NALM6 (cell line): ENCODE measurements around the gene YAP1.

GRCh38 chr11:96906835-96907108 lies 517.0 kb downstream of the JRKL start:
- PRO-cap, result no peak

DNA sequence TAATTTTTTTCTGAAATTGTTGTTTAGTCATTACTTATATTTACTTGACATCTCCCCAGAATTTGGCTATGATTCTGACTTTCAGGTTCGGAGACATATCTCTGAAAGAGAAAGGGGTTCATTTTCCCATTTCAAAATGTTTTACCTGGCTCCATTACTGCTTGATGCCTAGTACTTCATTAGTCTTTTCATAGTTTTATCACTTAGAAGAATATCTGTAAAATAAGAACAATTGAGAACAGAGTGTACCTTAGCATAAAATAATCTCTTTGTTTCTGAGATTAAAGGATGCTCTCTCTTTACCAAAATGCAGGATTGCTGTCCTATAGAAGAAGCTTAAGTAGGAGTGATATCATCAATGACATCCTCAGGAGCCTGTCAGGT lies 943.8 kb downstream of the JRKL start:
- PRO-cap, result no peak

DNA sequence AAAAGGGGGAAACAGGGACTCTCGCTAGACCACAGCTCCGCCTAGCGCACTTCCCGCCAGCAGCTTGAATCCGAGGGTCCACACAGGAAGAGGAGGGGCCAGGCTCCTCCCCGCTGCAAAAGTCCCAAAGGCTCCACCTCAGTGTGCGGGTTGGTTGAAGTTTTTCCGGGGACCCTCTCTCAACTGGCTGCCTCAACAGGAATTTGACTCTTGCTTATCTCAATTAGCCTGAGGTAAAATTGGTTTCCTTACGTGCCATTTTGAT lies 950.8 kb upstream of the CNTN5 start:
- PRO-cap, result no peak

- PRO-cap, result no peak
Measured at GRCh38 chr11:99240535-99241108, 219.9 kb downstream of the CNTN5 start.

- PRO-cap, result no peak
Measured at GRCh38 chr11:100630960-100631311, 56.2 kb upstream of the ARHGAP42 start.

DNA sequence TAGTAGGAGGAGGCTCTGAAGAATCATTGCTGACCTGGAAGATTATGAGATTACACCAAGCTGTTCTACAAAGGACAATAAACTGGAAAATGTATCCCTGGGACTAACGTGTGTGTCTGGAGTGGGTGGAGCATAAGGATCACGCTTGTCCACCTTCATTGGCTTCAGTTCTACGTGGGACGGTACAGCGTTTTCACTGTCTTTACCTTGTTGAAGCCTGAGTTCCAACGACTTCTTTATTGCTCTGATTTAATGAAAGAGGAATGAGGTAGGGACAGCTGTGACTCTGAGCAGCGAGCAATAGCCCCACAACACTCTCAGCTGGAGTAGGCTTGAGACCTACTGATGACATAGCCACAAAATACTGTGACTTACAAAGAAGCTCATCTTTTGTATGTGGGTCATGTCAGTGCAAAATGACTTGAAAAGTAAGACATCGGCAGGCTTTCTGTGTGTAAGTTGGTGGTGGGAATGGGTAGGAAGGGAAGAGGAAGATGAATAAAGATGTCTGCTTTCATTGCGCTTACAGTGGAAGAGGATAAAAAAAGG lies 87.1 kb downstream of the ARHGAP42 start:
- PRO-cap, result no peak

GRCh38 chr11:100817953-100819169 lies 131.3 kb downstream of the ARHGAP42 start:
- PRO-cap, result no peak

DNA sequence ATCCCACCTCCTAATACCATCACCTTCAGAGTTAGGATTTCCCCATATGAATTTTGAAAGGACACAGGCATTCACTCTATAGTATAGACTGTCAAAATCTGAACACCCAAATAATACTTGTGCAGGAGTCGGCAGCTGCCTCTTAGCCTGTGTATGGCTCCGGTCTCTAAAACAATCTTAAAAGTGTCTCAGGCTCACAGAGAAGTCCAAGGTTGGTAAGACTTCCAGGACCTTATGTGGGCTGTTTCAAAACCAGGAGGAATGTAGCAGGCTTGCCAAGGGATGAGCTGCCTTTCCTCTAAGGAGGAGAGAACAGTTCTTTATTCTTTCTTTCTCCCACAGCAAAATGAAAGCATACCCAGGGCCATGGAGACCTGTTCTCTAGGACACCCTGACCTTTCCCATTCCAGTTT lies 176.5 kb downstream of the TRPC6 start:
- PRO-cap, result no peak

DNA sequence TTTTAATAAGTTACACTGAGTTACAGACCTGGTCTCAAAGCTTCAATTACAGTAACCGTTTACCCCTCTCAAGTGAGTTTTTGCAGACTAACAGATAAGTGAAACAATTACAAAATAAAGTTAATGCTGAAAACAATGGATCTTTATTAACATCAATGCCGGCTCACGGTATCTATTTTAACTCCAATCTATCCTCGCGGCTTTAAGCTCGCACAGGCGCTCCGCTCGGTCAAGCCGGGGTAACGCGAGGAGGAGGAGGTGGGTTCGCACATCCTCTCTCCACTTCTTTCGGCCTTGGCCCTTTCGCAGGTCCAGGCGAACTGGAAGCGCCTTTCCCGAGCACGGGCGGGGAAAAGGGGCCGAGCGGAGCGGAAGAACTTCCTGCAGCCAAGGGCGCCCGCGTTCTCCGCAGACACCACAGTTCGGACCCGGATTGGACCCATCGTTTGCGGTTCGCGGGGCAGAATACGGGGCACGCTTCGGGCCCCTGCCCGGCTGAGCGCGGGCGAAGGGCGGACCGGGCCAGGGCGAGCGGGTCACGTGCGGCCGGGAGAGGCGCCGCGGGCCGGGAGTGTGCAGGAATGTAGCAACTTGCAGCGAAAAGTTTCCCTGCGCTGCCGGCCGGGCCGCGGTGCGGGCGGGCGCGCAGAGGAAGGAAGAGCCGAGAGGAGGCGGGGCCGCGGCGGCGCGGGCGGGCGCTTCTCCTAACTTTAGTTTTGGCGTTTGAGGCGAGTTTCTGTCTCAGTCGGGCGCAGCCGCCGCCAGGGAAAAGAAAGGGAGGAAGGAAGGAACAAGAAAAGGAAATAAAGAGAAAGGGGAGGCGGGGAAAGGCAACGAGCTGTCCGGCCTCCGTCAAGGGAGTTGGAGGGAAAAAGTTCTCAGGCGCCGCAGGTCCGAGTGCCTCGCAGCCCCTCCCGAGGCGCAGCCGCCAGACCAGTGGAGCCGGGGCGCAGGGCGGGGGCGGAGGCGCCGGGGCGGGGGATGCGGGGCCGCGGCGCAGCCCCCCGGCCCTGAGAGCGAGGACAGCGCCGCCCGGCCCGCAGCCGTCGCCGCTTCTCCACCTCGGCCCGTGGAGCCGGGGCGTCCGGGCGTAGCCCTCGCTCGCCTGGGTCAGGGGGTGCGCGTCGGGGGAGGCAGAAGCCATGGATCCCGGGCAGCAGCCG lies at the start of gene YAP1:
TSS of gene YAP1 (plus strand) at position 741 of the 1,163 bp plus-strand sequence.
- PRO-cap, result no peak

DNA sequence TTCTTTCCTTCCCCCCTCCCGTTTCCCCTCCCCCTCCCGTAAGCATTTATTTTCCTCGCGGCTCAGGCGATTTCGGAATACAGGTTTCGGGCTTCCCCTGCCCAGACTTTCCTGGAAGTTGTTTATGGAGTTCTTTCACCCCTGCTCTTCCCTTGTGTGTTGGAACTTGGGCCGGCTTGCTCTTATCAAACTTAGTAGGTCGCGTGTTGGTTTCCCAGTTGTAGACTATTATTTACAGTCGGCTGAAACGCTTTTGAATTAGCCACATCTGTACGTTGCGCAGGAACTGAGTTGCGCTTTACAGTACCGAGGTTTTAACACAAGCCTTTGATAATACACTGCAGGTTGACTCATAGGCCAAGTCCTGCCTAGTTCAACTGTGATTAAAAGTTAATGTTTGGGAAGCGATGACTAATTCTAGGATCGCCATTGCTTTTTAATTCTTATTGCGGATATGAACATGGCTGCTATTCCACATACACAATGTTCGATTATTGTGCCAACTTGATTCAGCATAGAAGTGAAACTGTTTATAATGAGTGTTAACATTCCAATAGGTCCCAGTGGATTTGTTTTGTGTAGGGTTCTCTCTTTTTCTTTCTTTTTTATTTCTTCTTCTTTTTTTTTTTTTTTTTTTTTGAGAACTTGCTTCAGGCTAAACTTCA lies 1.7 kb downstream of the YAP1 start:
- PRO-cap, result no peak

DNA sequence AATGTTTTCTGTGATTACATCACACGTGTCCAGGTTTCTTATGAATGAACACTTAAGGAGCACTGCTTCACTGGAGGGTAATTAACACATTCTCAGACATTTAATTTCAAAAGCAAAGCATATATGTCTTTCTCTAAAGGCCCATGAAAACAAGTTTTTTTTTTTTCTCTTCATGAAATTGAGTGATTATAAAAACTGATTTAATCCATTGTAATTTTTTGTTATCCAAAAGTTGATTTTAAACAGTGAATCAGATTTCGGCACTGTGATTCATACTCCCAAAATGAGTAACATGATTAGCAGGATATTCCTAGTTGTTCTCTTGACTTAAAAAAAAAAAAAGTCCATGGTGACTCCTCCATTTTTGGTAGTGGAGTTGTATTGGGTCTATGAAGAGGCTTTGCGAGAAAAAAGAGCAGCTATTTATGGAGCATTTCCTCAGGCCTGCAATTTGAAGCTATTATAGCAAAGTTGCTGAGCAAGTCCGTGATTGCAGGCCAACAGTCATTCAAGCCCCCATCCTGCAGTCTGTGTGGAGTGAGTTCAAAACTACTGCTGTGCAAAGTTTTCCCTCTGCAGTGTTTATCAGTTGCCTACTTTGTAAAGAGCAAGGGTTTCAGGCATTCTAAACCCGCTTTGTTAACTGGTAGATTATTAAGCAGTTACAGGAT lies 28.8 kb downstream of the YAP1 start:
- PRO-cap, result no peak

GRCh38 chr11:102195172-102195830 lies 85.1 kb downstream of the YAP1 start:
- PRO-cap, result no peak

- PRO-cap, result no peak
Measured at GRCh38 chr11:102197704-102198156, 87.5 kb downstream of the YAP1 start.

GRCh38 chr11:102383780-102384154 lies 36.8 kb downstream of the BIRC2 start:
- PRO-cap, result no peak

- PRO-cap, result no peak
Measured at GRCh38 chr11:102401422-102401818, 51.1 kb downstream of the TMEM123 start.

- PRO-cap, result no peak
Measured at GRCh38 chr11:102431405-102431796, 21.2 kb downstream of the TMEM123 start.

- PRO-cap, result no peak
Measured at GRCh38 chr11:102456471-102456877, 3.9 kb upstream of the TMEM123 start.

DNA sequence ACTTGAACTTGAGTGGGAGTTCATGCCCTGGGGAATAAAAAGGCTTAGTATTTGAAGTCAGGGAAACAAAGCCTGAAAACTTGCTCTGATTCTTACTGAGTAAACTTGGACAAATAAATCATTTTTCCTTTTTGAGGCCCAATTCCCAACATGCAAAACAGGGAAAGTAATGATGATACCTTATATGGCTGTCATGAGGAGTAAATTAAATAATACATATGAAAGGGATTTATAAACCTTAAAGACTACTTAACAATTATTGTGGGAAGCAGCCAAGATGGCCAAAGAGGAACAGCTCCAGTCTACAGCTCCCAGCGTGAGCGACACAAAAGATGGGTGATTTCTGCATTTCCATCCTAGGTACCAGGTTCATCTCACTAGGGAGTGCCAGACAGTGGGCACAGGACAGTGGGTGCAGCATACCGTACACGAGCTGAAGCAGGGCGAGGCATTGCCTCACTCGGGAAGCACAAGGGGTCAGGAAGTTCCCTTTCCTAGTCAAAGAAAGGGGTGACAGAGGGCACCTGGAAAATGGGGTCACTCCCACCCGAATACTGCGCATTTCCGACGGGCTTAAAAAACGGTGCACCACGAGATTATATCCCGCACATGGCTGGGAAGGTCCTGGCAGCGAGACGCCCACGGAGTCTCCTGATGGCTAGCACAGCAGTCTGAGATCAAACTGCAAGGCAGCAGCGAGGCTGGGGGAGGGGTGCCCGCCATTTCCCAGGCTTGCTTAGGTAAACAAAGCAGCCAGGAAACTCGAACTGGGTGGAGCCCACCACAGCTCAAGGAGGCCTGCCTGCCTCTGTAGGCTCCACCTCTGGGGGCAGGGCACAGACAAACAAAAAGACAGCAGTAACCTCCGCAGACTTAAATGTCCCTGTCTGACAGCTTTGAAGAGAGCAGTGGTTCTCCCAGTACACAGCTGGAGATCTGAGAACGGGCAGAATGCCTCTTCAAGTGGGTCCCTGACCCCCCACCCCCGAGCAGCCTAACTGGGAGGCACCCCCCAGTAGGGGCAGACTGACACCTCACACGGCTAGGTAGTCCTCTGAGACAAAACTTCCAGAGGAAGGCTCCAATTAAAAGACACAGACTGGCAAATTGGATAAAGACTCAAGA lies 297.4 kb upstream of the DDI1 start:
- PRO-cap, result no peak

- PRO-cap, result no peak
Measured at GRCh38 chr11:104876968-104877416, 91.4 kb downstream of the CASP4 start.

GRCh38 chr11:104965852-104966127 lies 2.6 kb downstream of the CASP4 start:
- PRO-cap, result no peak